Ureter (tissue), 1 donor: ENCODE measurements around a stretch of chr1.

GRCh38 chr1:161017459-161018163 is 3.3 kb downstream of the F11R start:
- PRO-cap = no peak

GRCh38 chr1:161019518-161019989 is 1.4 kb downstream of the F11R start:
- PRO-cap = no peak

- PRO-cap = no peak
Observed at GRCh38 chr1:161161932-161162409, 2.7 kb downstream of the USP21 start.

GRCh38 chr1:161193501-161193941 is 5.3 kb downstream of the ADAMTS4 start:
- PRO-cap = no peak

GRCh38 chr1:161229741-161230477 is 4.0 kb downstream of the TOMM40L start:
- PRO-cap = no peak

GRCh38 chr1:161307309-161307924 is 2.4 kb downstream of the MPZ start:
- PRO-cap = no peak

DNA sequence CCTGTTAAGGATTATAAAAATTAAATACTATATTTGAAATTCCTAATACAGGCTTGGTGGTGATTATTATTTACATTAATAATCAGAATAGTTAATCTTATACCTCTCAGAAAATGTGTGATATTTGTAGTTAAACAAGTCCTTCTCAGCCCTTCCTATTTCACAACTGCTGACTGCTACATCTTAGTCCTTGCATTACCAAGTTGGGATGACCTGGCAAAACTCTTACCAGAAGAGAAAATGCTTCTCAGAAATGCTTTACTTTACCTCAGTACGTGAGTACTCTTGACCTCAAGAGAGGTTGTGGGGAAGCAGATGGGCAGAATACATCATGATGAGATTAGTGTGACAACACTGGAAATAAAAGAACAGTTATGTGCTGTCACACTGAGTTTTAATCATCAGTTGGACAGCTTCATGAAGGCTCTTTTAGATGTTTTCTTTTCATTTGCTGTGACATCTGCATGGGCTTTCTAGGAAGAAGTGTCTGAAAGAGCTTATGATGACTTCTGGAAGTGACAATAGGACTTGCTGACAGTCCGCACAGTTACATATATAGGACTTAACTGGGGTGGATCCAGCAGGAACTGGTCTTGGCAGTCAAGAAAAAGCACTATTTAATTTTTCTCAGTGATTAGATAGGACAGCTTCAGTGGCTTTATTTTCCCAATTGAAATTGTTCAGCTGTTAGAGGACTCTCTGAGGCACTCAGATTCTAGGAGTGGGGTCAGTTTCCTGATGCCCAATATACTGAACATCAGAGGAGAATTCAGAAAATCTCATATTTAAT is 16.1 kb downstream of the CFAP126 start:
- PRO-cap = no peak

DNA sequence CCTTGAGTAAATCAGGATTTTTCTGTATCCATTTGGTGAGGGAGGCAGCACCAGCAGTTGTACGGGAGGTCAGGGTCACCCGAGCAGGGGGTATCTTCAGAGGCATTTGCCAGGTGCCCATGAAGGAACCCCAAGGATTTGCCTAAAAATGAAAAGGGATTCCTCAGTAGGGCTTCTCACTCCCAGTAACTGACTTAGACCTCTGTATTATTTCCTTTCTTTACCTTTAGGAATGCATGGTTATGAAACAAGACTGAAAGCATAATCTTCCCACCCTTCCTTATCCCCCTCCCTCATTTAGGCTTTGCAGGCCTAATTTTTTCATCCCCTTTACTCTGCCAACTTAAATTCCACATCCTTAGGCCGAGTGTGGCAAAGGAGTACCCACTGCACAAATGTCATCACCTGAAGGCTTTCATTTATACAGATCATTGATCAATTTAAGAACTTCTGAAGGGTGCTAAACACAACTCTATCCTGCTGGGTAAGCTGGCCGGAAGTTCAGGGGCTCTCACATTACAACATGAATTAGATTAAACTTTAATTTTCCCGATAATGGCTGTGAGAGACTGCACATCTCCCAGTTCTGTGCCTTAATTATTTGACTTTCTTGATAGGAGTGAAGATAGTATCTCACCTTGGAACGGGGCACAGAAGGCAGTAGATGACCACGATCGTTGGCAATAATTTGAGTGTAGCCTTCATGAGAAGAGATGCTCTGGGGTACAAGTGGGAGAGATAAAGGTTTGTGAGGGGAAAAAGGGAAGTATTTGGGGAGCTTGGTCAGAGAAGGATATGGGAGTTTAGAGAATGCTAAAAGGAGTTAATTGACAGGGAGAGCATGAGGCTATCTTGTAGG is 1.9 kb downstream of the CFAP126 start:
- PRO-cap = no peak

DNA sequence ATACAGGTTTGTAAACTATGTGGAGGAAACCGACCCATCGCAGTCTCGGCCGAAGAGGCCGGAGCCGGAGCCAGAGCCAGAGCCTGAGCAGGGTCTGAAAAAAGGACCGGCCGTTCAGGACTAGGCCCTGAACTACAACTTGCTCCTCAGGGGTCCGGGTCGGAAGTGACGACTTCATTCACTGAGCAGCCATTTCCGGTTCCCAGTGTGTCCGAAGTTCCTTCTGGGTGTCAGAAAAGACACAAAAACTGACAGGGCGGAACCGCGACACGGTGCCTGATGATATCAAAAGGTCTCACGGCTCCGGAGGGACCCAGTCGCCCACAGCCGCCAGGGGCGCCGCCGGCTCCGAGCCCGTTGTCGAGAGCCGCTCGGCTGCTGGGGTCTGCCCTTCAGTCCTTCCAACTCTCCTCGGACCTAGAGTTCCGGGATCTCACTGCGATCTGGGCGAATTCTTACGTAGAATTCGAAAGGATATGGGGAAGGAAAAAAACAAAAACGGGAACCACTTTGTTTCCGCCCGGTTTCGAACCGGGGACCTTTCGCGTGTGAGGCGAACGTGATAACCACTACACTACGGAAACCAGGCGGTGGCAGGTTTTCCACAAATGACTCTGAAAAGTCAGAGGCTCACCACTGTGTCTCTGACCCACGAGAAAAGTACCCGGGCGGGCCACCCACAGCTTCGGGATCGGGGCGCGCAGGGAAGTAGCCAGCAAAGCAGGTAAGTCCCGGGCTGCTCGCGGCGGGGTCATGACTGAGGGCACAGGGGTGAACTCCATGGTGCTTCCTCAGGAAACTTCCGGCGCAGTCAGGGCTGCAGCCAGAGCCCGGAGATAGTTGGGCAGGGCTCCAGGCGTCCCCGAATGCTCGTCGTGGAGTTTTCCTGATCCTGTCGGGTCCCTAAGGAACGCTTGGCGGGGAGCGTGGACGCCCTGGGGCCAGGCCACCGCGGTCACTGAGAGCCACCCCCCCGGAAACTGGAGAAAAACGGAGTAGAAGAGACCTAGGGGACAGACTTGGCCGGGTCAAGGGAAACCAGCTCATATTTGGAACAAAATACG is 31.8 kb upstream of the CFAP126 start:
- PRO-cap = bidirectional peak, plus-strand start at position 249 of the sequence, minus-strand start at position 118 of the sequence; bidirectional peak, plus-strand start at position 575 of the sequence, minus-strand start at position 413 of the sequence

GRCh38 chr1:161420607-161420930 is 52.9 kb upstream of the CFAP126 start:
- PRO-cap = no peak

DNA sequence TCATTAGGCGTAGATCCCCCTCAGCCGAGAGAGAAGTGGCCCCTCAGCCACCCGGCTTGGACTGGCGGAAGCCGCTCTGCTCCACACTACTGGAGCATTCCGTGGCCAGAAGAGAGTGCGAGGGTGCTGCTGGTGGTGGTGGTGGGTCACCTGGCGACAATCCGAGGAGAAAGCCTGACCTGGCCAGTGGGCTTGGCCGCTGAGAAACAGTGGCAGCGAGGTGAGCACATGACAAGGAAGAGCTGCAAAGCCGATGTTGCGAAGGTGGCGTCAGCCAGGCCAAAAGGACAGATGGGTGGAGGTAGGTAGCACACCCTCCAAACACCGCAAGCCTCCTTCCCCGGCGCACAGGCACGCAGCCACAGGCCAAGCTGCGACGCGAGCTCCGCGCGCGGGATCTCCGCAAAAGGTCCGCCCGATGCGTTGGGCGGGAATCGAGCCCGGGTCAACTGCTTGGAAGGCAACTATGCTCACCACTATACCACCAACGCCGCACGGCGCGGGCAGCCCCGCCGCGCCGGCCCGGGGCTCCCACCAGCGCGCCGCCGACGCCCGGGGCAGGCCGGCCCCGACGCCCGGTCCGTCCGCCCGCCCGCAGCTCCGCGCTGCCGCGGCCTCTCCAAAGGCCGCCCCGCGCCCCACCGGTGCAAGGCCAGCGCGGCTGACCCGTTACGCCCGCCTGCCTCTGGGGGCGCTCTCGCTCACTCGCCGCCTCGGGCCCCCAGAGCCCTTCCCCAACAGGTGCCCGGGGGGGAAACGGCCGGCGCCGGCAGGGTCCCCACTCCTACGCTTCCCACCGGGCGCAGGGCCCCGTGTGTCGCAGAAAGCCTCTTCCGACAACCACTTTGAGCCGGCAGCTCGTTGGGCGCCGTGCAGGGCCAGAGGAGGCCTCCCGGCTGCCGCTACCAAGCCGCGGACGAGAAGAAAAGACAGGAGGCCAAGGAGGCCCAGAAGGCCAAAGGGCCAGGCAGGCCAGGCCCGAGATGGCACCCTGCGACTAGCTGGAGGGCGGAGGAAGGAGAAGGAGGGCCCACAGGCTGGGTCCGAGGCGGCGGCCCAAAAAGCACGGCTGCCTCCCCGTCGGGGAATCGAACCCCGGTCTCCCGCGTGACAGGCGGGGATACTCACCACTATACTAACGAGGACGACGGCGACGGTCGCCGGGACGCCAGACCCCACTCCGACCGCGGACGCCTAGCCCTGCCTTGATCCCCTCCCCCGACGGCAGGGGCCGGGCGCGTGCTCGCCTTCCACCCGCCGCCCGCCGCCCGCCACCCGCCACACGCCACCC is 65.1 kb upstream of the FCGR2A start:
- PRO-cap = no peak

- PRO-cap = no peak
Observed at GRCh38 chr1:161506224-161507155, 1.2 kb downstream of the FCGR2A start.

GRCh38 chr1:161518416-161519470 is 5.6 kb upstream of the HSPA6 start:
- PRO-cap = no peak

GRCh38 chr1:161566179-161566734 is 16.6 kb upstream of the FCGR3A start:
- PRO-cap = no peak

- PRO-cap = bidirectional peak, plus-strand start at chr1:161726639, minus-strand start at chr1:161726503; bidirectional peak, plus-strand start at chr1:161726734, minus-strand start at chr1:161726697; bidirectional peak, plus-strand start at chr1:161727209, minus-strand start at chr1:161727028
Observed at GRCh38 chr1:161726582-161727375, 5.4 kb downstream of the FCRLB start.

DNA sequence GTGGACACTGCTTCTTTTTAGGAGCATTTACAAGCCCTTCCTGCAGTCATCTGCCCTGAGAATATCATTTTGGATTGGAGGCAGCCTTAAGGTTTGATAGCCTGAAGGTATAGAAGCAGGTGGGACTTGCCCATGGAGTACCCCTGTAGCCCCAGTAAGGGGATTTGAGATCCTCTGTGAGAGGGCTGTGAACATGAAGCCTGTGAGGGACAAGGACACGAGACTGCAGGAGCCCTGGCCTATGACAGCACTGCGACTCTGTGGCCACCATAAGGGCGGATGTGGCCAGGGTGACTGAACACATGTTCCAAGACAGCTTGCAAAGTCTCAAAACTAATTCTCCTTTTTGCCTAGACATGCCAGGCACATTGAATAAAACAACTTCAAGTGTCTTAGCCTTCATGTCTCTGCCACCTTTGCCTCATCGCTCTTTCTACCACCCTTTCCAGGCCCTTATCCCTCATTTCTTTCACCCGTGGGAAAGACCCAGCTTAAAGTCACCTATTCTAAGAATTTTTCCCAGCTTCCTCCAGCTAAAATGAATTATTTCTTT is 10.6 kb upstream of the DUSP12 start:
- PRO-cap = no peak

GRCh38 chr1:161776000-161777129 is 10.2 kb downstream of the ATF6 start:
- PRO-cap = no peak

- PRO-cap = no peak
Observed at GRCh38 chr1:162295377-162295635, 81.3 kb downstream of the SPATA46 start.

GRCh38 chr1:162388540-162388977 is 7.0 kb downstream of the C1orf226 start:
- PRO-cap = no peak

GRCh38 chr1:162497931-162498764 is 530 bp downstream of the UHMK1 start:
- PRO-cap = no peak